Hair follicle dermal papilla cell (primary cell): ENCODE data around the genes PTPRF, ARTN and IPO13.

- CAGE, long polyA plus RNA, result no peak
Observed at GRCh38 chr1:43530600-43531205, at the start of gene PTPRF. Gene PTPRF, plus strand, starts transcription at chr1:43530883.

- CAGE, long polyA plus RNA, result no peak
Observed at GRCh38 chr1:43537312-43537982, 6.8 kb downstream of the PTPRF start.

DNA sequence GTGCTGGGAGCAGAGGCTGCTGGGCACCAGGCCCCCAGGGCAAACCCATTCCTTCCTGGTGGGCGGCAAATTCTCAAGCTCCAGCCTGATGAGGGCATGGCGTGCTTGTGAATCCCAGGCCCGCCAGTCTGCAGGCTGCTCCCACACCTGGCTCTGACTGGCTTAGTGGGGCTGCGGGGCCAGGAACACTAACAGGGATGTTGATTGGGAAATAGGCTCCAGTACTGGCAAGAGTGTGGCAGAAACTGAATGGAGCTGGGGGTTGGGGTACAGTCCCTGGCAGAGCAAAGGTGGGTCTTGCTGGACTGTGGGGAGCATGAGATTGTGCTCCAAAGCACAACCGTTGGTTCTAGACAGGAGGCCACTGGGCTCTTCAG, 47.6 kb downstream of the PTPRF start:
- CAGE, long polyA plus RNA, result no peak

GRCh38 chr1:43621846-43623053, 27.7 kb upstream of the KDM4A start:
- CAGE, long polyA plus RNA, result no peak

GRCh38 chr1:43766865-43767740, 59.8 kb downstream of the ST3GAL3 start:
- CAGE, long polyA plus RNA, result no peak

DNA sequence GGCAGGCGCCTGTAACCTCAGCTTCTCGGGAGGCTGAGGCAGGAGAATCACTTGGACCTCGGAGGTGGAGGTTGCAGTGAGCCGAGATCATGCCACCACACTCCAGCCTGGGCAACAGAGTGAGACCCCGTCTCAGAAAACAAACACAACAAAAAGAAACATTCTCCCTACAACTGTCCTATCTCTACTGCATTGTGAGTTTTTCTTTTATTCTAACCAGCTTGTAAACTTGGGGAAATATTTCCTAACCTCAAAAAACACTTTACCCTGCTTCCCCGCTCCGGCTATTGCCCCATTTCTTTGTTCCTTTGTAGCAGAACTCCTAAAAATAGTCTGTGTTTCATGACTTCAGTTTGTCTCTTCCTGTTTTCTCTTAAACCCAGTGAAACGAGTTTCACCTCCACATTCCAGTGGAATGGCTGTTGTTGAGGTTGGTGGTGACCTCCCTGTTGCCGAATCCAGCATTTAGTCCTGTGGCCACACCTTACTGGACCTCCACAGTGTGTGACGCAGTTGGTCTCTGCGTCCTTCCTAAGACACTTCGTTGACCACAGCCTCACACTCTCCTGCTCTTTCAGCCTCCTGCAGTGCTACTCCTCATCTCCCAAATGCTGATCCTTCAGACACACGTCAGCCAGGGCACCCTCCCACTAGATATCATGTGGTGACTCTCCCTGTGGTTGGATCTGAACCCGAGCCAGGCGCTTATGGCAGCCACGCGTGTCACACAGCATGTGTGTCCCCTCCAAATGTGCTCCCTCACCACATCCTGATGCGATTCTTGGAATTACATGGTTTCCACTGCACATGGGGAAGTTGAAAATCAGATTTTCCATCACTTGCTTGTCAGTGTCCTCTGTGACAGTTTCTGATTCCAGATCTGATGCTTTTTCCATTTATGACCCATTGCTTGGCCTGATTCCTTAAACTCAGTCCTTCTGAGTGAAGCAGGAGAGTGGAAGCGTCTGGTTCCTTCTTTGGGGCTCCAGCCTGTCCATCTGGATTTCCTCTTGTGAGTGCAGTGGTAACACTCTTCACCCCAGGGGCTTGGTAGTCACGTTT, 99.2 kb upstream of the ARTN start:
- CAGE, long polyA plus RNA, result no peak

GRCh38 chr1:43932886-43934099, at the start of gene ARTN:
Gene ARTN, plus strand, starts transcription at chr1:43933801.
- CAGE, long polyA plus RNA, result no peak

DNA sequence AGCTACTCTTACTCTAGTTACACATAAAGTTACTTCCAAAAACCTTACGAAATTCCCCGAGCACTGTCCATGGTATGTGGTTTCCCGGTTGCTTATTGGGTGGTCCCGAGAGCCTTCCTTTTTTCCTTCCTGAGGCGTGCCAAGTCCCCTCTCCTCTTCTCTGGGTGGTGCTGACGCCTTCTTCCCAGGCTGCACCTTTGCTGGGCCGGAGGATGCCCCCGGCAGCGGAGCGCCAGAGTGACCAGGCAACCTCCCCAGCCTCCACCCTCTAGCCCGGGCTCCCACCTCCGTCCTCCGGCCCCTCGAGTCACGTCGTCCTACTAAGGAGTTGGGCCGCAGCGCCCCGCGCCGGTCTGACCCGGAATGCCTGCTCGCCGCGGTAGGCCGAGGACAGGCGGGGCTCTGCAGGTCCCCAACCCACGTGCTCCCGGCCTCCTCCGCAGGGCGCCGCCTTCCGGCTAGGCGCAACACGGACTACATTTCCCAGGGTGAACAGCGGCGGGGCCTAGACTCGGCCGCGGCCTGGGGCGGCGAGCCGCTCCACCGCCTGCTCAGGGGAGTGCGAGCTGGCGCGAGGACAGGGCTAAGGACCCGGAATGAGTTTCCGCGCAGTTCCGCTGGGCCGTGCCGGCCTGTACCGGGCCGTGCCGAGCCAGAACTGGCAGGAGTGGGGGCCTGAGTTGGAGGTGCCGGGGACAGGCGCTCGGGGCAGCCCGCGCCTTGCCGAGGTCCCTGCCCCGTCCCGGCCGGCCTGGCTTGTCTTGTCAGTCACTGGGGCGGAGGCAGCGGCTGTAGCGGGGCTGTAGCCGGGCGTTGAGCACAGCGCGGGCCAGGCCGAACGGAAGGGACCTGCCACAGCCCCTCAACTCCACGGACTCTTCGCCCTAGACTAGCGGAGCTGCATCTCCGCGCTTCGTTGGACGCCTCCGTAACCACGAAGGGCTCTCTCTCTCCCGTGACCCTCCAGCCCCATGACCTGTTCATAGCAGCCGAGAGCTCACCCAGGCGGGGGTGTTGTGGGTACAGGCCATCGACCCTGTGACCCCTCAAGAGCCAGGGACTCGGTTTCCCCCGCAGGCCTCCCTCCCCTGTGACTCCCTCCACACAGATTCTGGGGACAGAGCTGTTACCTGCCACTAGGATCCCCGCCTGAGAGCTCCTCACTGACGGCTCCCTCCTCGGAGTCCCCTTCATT, at the start of gene IPO13:
TSS of gene IPO13 (plus strand) at position 755 of the 1,195 bp plus-strand sequence.
- CAGE, long polyA plus RNA, result no peak

DNA sequence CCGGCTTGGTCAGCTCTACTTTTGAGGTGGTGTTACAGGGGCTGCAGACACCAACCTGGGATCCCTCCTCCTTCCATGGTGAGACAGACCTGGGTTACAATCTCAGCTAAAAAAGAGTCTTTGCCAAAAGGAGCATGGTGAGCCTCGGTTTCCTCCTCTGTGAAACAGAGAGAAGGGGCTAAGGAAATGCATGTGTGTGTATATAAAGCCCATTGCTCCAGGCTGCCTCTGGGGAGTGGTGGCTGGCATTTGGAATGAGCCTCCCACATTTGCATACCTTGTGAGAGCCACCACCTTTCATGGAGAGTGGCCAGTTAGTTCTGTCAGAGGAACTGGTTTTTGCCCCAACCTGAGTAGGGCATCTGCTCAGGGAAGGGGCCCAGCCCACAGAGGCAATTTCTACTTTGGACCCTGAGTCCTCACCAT, 772 bp upstream of the SLC6A9 start:
- CAGE, long polyA plus RNA, result no peak

- CAGE, long polyA plus RNA, result no peak
Observed at GRCh38 chr1:44032447-44032860, 1.2 kb upstream of the SLC6A9 start.

GRCh38 chr1:44035679-44036277, 4.5 kb upstream of the SLC6A9 start:
- CAGE, long polyA plus RNA, result no peak

DNA sequence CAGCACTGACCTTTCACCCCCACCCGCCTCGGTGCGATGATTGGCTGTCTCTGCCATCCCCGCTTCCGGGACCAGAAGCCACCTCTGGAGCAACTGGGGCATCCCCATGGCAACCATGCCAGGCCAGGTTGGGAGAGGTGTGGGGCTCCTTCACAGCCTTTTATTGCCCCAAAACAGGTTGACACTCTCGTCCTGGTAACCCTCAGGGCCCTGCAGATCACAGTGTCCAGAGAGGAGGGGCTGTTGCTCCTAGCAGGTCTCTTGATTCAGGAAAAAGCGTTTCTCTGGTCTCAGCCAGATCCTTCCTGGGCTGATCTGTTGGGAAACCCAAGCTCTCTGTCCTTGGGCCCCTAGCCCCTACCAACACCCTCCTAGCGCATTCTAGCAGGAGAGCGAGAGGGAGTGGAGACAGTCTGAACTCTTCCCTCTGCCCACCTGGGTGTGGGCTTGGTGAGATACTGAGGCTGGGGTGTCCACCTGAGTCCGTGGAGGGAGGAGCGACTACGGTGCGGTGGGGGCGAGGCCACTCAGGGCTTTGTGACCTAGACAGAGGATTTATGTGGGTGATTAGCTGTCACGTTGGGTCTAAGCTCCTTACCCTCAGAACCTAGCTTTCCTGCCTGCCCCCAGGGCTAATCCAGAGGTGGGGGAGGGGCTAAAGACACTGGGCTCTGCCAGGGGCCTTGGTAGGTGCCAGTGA, 12.2 kb upstream of the SLC6A9 start:
- CAGE, long polyA plus RNA, result no peak

DNA sequence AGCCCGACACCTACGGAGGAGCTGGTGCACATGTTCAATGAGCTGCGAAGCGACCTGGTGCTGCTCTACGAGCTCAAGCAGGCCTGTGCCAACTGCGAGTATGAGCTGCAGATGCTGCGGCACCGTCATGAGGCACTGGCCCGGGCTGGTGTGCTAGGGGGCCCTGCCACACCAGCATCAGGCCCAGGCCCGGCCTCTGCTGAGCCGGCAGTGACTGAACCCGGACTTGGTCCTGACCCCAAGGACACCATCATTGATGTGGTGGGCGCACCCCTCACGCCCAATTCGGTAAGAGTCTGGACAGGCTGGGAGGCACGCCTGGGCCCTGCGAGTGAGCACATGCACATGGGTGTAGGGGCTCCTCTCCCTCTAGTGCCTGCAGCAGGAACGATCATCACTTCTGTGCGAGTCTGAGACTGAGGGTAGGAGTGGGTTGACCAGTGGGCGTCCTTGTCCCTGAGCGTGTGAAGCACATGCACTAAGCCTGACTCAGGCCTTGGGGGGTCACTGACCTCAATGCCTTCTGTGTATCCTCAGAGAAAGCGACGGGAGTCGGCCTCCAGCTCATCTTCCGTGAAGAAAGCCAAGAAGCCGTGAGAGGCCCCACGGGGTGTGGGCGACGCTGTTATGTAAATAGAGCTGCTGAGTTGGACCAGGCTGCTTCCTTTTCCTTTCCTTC, 6.9 kb downstream of the DMAP1 start:
- CAGE, long polyA plus RNA, result no peak

DNA sequence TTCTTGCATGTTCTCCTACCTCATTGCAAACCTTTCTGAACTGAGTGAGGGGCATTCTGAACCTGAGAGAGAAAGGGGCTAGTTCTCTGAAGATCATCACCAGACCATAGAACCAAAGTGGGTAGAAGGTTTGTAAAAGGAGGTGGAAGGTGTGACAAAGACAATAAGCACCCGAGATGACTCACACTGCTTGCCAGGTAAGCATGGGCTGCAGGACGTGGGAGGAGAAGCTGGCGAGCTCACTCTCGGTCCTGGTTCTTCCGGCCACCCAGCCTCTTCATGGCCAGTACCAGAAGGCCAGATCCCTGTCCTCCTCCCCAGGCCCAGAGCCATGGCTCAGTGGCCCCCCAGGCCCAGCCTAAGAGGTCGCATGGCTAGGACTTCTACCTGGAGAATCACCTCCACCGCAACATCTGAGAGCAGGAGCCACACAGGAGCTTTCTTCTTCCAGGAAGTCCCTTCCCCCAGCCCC, 128.3 kb downstream of the TMEM53 start:
- CAGE, long polyA plus RNA, result no peak

GRCh38 chr1:44640040-44640622, 34.1 kb downstream of the TMEM53 start:
- CAGE, long polyA plus RNA, result no peak

- CAGE, long polyA plus RNA, result no peak
Observed at GRCh38 chr1:44641695-44642686, 32.3 kb downstream of the TMEM53 start.

- CAGE, long polyA plus RNA, result no peak
Observed at GRCh38 chr1:44649188-44650044, 24.9 kb downstream of the TMEM53 start.

GRCh38 chr1:44654611-44655198, 19.6 kb downstream of the TMEM53 start:
- CAGE, long polyA plus RNA, result no peak

DNA sequence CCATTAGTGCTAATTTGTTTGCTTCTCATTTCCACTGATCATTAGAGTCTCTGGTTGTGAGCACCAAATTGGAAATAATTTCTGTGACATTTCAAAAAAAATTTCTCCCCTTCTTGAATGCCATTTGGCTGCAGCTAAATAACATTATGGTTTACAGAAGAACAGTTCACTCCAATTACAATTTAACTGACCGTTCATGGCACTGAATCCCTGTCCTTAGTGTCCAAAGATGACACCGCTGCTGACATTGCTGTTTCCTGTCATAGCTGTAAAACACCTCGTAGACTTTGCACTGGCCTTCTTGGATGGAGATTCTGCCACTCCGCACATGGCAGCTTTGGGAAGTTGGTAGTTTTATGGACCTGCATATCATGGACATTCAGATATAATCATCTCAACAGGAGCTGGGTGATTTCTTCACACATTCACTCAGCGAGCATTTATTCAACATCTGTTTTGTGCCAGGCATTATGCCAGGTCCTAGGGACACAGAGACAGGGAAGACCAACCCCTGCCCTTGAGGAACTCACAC, 4.9 kb downstream of the ARMH1 start:
- CAGE, long polyA plus RNA, result no peak

GRCh38 chr1:44730459-44731542, 8.8 kb upstream of the KIF2C start:
- CAGE, long polyA plus RNA, result no peak